H4 (cell line): ENCODE results near the gene S100B.

- RAMPAGE, long total RNA = no peak
These were observed 50.9 kb downstream of the S100B start for GRCh38 chr21:46554046-46554412.

- RAMPAGE, long total RNA = no peak
These were observed at the start of gene S100B for GRCh38 chr21:46604989-46605509. Gene S100B, minus strand, starts transcription at chr21:46605082.

- RAMPAGE, long total RNA = no peak
These were observed 31.7 kb downstream of the PRMT2 start for GRCh38 chr21:46666944-46667735.